ENCODE measurements around the gene NDST4.

GRCh38 chr4:114615954-114616476 is 17.4 kb downstream of the UGT8 start:
- RRBS = no CpG with 5 or more reads among the region's 13 CpGs

GRCh38 chr4:115113353-115114228 is at the start of gene NDST4:
NDST4 (minus strand) TSS chr4:115113620.
- RRBS = no CpG with 5 or more reads among the region's 16 CpGs

DNA sequence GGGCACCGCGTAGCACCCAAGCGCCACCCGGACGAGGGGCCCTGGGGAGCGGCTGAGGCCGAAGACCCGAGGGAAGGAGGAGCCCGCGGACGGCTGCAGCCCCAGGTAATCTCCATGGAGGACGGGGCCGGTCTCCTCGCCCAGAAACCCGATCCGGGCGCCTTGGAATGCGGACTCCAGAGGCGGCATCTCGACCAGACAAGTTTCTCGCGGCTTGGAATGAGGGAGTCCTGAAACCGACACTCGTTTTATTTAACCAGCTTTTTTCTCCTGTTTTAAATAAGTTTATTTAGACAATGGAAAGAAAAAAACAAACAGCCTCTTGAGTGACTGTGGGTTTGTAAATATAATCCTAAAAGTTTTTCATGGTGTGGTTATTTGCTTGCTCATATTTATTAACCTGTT is 477 bp upstream of the NDST3 start:
- RRBS = 0% methylated on average over 4 of the region's 24 CpGs

- RRBS = no CpG with 5 or more reads among the region's 3 CpGs
These were observed 76.2 kb downstream of the PRSS12 start for GRCh38 chr4:118276574-118277088.

DNA sequence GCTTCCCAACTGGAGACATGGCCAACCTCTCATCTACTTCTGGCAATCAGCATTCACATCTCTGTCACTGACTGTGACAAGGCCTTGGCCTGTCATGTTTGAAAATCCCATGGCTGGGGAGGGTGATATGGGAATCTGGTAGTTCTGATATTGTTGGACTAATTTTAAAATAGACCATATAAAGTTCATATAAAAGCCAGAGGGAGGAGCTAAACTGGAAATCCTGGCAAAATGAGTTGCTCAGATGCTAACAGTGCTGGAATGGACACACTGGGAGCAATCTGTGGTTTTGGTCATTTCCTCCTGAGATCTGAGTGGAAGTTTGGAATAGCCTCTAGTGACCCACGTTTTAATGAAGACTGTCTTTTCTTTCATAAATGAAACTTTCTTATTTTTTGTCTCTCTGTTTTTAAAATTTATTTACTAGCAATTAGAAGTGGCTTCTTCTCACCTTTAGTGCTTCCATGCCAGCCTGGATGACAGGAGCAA is 66.4 kb downstream of the METTL14 start:
- RRBS = no CpG with 5 or more reads among the region's 1 CpG

GRCh38 chr4:118896919-118897579 is 8.4 kb downstream of the SYNPO2 start:
- RRBS = no CpG with 5 or more reads among the region's 2 CpGs

DNA sequence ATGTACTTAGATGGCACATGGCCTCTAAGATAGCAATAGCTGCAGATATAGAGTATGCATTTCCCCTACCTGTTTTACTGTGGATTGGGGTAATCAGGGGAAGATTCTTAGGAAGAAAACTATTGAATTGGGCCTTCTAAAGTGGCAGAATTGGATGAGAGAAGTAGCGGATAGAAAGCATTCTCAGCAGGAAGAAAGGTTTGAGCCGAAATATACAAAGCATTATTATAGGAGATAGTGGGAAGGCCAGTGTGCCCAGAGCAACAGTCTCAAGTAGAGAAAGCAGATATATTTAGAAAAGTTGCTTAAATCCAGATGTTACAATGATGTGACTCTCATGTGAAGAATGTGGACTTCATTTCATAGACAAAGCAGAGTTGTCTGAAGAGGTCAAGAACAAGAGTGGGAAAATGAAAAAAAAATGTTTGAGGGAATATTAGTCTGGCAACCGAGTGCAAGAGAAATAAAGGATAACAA is 66.8 kb downstream of the SYNPO2 start:
- RRBS = no CpG with 5 or more reads among the region's 3 CpGs

- RRBS = no CpG with 5 or more reads among the region's 3 CpGs
These were observed 76.4 kb downstream of the SYNPO2 start for GRCh38 chr4:118964792-118965666.

DNA sequence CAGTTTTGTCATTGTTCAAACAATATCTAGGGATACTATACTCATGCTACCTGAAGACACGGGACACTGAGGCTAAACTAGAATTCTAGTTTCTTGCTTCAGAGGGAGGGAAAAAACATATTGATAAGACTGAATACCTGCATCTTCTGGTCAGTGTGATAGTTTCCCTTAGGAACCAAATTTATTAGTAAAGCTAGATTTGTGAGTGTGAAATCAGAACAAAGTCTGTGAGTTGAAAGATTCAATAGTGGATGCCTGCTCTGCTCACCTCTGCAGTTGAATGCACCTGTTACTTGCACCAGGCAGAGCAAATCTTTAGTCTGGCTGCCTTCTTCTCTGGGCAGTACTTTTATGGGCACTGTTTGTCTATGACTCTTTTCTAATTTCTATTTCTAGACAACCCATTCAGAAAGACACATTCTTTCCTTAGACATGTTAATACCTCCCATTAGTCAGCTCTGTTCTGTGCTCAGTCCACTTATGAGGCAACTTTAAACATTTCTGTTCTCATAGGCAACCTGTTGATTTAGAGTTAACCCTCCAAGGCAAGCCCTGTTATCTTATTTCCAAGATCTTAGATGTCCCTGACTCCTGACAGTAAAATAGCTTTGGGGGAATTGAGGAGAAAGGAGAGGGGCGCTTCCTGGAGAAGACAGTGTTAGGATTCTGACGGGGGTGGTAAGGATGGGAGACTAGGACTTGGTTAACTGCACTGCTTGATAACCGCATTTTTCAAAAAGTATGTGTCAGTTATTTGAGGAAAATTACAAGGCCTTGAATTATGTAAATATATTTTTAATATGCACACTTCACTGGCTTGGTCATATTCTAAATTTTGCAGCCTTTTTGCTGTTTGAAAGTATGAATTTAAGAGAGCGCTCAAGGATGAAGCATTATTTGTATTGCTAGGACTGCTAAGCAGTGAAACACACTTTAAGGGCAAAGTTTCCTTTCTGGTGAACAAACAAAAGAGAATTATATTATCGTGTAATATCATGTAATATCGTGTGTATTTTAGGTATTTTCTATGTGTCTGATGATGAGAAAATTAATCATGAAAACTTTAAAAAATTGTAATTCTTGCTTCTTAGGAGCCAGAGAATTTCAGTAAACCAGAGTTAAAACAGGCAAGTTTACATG is 109.1 kb downstream of the SYNPO2 start:
- RRBS = no CpG with 5 or more reads among the region's 7 CpGs

DNA sequence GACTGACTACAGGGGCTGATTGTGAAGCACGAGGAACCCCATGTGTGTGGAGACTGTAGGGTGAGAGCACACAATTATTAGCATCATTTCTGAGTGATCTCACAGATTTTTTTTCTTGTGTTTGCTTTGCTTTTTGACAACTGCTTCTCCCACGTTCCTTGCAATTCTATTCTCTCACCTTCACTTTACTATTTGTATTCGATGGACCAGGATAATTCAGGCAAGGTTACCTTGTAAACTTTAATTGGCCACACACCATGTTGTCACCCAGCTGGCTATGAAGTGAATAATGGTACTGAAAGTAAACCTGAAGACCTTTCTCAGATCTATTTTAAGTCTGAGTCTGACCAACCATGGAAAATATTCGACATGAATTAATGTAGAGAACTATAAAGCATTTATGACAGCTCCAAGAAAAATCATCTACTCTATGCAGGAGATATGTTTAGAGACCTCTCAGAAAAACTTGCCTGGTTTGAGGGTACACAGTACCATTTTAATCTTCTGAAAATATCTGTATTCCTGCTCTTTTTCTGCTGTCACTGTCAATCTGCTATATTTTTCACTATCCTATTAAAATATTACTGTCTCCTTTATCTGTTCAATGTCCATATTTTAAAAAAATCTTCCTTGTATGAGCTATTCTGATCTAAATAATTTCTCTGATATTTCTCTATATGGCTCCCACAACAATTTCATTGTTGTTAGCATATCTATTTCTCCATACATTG is 102.3 kb upstream of the MYOZ2 start:
- RRBS = no CpG with 5 or more reads among the region's 4 CpGs

DNA sequence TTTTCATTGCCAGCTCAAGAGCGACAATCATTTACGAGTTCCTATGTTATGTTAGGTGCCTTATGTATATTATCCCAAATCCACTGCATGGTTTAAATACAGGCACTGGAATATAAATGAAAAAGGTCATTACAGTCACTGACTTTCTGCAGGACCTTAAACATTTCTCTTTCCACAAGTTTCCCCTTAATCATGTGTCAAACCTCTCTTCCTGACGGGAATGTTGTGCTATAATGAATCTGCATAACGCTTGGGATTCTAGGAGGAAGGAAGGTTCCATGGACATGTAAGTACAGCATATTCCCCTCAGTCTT is 100.6 kb upstream of the MYOZ2 start:
- RRBS = no CpG with 5 or more reads among the region's 4 CpGs

DNA sequence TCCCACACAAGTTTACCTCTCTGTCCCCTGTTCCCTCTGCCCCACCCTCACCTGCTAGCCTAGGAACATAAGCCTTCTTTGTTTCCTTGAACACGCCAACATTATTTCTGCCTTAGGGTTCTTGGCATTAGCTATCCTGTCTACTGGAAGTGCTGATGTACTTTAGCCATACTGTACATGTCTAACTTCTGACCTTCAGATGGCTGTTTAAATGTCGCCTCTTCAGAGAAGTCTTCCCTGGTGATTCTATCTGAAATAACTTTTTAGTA is 28.3 kb upstream of the USP53 start:
- RRBS = no CpG with 5 or more reads among the region's 2 CpGs

GRCh38 chr4:119279405-119280209 is 20.8 kb downstream of the C4orf3 start:
- RRBS = no CpG with 5 or more reads among the region's 34 CpGs

DNA sequence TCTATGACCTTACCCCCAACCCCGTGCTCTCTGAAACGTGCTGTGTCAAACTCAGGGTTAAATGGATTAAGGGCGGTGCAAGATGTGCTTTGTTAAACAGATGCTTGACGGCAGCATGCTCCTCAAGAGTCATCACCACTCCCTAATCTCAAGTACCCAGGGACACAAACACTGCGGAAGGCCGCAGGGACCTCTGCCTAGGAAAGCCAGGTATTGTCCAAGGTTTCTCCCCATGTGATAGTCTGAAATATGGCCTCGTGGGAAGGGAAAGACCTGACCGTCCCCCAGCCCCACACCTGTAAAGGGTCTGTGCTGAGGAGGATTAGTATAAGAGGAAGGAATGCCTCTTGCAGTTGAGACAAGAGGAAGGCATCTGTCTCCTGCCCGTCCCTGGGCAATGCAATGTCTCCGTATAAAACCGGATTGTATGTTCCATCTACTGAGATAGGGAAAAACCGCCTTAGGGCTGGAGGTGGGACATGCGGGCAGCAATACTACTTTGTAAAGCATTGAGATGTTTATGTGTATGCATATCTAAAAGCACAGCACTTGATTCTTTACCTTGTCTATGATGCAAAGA is 74.6 kb upstream of the FABP2 start:
- RRBS = no CpG with 5 or more reads among the region's 13 CpGs

- RRBS = no CpG with 5 or more reads among the region's 18 CpGs
These were observed 112.1 kb downstream of the MAD2L1 start for GRCh38 chr4:119954477-119954984.

GRCh38 chr4:120111699-120112123 is 45.1 kb upstream of the MAD2L1 start:
- RRBS = no CpG with 5 or more reads among the region's 2 CpGs

- RRBS = no CpG with 5 or more reads among the region's 2 CpGs
These were observed 89.7 kb upstream of the TNIP3 start for GRCh38 chr4:121253758-121254375.

- RRBS = no CpG with 5 or more reads among the region's 19 CpGs
These were observed 1.1 kb downstream of the CCNA2 start for GRCh38 chr4:121822199-121823364.

DNA sequence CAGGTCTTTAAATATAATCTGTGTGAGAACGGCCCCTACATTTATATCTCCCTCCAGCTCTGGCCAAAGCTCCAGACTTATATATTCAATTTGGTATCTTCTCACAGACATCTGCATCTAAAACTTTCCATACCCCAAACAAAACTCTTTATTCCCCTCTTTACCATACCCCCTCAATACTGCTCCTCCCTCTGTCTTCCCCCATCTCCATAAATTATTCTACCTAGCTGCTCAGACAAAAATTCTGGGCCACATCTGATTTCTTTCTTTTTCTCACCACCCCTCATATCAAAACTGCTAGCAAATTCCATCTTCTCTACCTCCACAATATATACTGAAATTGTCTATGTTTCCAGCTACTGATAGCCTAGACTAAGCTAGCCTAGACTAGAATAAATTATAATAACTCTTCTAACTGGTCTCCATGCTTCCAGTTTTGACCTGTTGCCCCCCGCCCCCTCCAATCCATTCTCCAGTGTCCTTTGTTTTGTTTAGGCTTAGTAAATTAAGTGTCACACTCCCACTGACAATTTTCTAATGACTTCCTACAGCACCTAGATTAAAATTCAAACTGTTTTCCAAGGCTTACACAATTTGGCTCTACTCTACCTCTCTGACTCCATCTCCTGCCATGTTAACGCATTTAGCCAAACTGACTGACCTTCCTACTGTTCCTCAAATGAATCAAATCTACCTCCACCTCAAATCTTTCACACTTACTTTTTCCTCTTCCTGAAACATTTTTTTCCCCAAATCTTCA is 16.8 kb downstream of the BBS7 start:
- RRBS = no CpG with 5 or more reads among the region's 3 CpGs

Measured in iris pigment epithelial cell (primary cell).